Jejunum (tissue), 1 donor: ENCODE measurements around the gene SF3B6.

- PRO-cap = no peak
Observed at GRCh38 chr2:21038369-21039035, 5.4 kb downstream of the APOB start.

GRCh38 chr2:23351495-23351881 lies 33.5 kb upstream of the KLHL29 start:
- PRO-cap = no peak

DNA sequence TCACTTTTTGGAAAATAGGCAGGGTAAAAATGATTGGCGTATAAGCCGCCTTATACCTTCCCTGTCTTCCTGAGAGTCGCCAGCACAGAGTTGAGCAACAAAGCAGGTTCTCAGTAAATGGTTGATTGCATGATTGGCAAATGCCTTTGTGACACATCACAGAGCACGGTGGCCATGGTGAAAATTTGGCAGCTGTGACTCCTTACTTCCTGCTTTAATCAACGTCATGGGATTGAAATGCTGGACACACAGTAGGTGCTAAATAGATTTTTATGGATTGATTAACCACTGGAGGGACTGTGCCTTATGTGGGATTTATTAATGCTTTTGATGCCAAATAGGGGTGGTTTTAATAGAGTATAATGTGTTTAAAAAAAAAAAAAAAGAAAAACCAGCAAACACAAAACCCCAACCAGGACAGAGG lies 3.8 kb upstream of the KLHL29 start:
- PRO-cap = no peak

GRCh38 chr2:23658362-23659008 lies 268.4 kb downstream of the ATAD2B start:
- PRO-cap = no peak

DNA sequence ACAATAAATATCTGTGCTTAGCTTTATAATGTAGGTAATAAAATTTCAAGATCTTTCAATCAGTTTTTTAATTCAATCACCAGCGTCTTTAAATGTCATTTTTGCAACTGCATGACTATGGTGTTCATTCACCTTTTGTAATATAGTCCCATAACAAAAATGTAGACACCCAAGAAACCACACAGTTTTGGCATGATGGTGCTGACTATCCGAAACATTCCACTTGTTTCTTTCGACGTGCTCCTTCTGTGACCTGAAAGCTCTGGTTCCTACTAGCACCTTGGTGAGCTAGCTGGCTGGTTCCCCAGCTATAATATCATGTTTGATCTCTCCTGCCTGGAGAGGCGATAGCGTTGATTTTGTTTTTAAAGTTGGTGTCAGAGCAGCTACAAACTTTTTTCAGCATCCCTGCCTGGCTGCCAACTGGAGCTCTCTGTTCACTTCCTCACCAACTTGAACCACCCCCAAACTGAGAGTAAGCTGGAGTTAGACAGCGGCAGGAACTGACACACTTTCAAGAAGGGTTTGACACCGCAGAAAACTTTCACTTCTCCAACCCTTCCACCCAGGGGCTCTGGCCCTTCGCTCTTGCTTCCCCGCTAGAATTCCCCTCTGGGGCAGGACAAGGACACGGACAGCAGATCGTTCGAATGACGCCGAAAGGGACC lies 1.1 kb downstream of the ATAD2B start:
- PRO-cap = bidirectional peak, plus-strand start at position 602 of the sequence, minus-strand start at position 425 of the sequence

DNA sequence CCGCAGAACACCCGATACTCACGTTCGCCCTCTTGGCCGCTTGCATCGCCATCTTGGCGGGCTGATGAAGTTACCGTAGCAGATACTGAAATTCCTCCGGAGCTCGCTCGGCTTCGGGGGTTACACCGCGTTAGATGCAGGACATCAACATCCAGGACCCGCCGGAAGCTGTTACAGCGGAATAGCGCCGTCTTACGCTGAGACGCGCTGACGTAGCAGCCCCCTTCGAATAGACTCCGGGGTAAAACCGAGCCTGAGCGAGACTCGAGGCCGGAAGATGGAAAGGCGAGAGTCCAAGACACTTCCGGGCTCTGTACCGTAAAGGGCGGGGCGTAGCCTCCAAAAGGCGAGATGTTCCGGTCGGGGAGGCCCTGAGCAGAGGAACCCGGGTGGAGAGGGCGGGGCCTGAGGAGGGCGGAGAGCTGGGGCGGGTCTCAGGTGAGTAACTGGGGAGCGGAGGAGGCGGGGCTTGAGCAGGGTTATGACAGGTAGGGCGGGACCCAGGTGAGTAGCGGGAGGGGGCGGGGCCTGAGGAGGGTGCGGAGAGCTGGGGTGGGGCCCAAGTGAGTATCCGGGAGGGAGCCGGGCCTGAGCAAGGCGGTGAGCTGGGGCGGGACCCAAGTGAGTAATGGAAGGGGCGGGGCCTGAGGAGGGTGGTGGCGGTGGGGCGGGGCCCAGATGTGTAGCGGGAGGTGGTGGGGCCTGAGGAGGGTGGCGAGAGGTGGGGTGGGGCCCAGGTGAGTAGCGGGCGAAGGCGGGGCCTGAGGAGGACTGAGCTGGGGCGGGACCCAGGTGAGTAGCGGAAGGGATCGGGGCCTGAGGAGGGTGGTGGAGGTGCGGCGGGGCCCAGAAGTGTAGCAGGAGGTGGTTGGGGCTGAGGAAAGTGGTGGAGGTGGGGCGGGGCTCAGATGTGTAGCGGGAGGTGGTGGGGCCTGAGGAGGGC lies at the start of gene SF3B6:
SF3B6 (minus strand) TSS at position 149 of the 943 bp plus-strand sequence.
- PRO-cap = bidirectional peak, plus-strand start at position 270 of the sequence, minus-strand start at position 170 of the sequence; bidirectional peak, plus-strand start at position 802 of the sequence, minus-strand start at position 805 of the sequence

DNA sequence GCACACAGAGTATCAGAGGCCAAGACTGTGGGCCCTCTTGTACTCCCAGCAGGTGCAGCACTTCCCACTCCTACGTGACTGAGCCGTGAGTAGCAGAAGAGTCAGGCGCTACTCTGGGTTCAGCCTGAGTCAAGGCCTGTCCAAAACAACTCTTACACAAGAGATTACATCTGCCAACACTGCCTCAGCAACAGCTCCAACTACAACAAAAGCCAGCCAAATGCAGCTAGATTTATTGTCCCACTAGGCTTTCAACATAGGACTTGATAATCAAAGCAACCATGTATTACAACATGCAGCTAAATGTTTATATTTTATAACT lies 56.2 kb downstream of the ITSN2 start:
- PRO-cap = no peak

DNA sequence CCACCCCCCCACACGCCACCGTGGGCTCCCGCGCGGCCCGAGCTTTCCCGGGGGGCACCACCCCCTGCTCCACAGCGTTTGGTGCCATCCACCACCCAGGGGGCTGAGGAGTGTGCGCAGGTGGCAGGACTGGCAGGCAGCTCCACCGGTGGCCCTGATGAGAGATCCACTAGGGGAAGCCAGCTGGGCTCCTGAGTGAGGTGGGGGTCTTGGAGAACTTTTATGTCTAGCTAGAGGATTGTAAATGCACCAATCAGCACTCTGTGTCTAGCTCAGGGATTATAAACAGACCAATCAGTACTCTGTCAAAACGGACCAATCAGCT lies 42.9 kb upstream of the ITSN2 start:
- PRO-cap = no peak

- PRO-cap = no peak
Observed at GRCh38 chr2:24492206-24492994, 1.3 kb downstream of the NCOA1 start.

- PRO-cap = no peak
Observed at GRCh38 chr2:24598155-24598632, 107.1 kb downstream of the NCOA1 start.

DNA sequence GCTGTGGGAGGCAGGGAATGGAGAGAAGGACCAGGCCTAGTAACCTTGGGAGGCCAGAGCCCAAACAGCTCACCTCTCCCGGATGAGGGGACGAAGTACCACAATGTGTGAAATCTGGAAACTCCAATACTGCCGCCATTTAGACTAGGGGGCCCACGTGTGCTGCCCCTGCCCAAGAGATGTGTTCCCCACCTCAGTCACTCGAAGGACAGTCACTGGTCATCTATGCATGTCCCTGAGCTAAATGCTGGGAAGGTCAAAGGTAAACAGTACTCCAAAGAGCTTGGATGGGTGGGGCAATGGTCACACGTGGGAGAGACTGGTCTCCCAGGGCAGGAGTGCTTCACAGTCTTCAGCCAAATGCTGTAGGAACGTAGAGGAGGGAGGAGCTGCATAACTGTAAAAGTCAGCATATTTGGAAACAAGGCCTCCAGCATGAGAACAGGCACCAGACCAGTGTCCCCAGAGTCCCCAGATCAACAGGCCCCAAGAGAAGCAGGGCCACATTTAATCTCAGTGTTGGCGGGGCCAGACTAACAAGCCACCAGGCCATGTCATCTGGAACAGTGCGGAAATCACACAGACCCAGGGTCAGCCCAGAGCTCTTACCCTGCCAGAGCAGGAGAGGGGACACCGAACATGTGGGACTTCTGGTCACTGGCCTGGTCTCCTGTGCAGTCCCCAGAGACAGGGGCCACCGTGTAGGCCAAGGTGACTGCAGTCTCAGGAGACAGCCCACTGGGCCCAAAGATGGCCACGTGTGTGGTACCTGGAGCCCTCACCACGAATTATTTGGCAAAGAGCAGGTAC lies 63.3 kb downstream of the ADCY3 start:
- PRO-cap = no peak

GRCh38 chr2:25245996-25246826 lies 77.8 kb upstream of the POMC start:
- PRO-cap = no peak

GRCh38 chr2:25251171-25251660 lies 82.8 kb upstream of the POMC start:
- PRO-cap = bidirectional peak, plus-strand start at chr2:25251583, minus-strand start at chr2:25251498

DNA sequence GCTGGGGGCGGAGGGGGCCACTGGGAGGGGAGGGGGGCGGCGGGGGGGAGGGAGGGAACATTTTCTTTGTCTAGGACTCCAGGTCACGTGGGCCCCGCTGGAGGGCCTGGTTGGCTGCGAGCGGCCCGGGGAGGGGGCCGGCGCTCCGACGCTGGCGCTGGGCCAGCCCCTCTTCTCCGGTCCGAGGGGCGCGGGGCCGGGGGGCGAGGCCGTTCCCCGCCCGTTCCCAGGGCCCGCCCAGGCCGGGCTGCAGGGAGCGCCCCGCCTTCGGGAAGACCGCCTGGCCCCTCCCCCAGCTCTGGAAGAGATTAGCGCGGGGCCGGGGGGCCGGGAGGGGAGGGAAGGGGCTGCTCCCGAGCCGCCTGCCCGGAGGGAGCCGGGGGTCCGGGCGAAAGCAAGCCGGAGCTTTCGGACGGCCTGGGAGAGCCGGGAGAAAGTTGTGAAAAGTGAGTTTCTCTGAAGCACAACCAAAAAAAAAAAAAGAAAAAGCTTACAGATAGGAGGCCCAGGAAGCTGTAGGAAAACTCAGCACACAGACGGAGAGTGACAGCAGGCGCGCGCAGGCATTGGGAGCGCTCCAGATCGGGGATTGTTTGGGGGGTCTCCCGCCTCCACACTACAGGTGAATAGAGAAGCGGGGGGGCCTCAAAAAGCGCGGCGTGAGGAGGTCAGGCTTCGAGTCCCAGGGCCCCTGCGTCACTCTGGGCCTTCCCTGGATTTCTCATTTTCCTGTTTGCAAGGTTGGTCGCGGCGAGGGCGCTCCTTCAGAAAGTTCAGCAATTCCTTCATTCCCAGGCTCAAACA lies 84.1 kb upstream of the POMC start:
- PRO-cap = bidirectional peak, plus-strand start at position 176 of the sequence, minus-strand start outside the sequence; bidirectional peak, plus-strand start at position 528 of the sequence, minus-strand start at position 249 of the sequence

GRCh38 chr2:25253105-25253396 lies 84.7 kb upstream of the POMC start:
- PRO-cap = no peak

DNA sequence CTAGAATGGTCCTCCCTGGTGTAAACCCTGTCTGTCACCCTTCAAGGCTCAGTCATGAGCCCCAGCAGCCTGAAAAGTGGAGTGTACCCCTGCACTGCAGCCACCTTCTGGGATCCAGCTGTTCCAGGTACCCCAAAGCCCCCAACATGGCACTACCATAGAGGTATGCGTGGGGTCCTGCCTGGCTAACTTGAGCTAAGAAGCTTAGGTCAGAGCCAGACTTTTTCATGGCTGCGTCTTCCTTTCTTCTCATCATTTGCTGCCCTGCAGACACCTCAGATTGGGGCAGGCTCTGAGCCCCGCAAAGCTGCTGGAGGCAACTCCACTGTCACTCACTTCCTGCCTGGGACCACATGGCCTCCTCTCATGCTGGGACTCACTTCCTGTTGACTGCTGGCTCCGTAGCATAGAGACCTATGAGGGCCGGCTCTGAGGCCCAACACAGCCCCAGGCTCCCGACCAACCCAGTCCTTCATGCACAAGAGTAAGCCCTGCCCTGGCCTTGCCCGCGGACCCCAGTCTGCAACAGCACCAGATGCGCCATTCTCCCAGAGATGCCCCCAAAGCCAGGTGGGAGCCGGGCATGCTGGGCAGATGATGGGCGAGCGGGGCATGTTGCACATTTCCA lies 55.8 kb downstream of the DNMT3A start:
- PRO-cap = no peak

DNA sequence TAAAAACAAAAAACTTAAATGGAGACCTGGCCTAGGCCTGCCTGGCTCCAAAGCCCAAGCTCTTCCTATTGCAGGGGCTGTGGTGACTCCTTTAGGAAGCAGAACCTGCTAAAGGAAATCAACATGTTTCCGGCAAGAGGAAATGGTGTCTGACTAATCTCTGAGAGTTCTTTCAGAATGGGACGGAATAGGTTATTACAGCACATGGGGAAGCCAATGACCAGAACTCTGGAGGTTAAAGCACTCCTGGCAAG lies 21.4 kb downstream of the KIF3C start:
- PRO-cap = no peak

DNA sequence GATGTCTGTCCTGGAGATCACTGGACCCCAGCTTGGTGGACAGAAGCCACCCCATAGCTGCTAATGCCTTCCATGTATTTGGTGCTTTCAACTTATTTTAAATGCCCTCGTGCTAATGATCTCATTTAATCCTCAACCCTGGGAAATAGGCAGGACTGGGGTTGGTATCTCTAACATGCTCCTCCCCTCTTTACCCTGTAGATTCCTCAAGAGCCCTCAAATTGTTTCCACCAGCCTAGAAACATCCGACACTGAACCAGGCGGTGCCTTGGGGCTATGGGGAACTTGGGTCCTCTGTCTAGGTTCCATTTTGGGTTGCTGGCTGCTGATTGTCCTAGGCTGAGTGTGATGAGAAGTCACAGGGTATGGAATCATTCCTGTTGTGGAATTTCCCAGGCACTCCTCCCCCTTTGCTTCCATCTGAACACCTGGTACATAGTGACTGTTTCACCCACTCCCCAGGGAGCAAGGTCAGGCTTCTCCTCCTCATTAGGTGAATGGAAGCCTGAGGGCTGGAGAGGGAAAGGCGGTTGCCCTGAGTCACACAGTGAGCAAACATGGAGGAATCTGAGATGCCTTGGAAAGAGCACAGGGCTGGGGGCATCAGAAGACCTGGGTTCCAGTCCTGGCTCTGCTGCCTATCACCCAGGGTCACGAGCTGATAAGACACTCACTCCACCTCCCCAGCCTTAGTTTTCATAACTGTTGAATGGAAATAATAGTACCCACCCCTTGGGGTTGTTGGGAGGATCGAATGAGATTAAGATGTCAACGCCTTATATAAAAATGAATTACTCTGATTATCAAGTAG lies 4.5 kb downstream of the KIF3C start:
- PRO-cap = no peak

- PRO-cap = no peak
Observed at GRCh38 chr2:26078186-26078819, 44.4 kb downstream of the RAB10 start.

- PRO-cap = no peak
Observed at GRCh38 chr2:26099835-26100361, 66.0 kb downstream of the RAB10 start.